Measurements from ENCODE around the genes SATB1 and UBE2E2.

- PRO-cap, result no peak
Measured at GRCh38 chr3:17151403-17152197, 266.8 kb downstream of the PLCL2 start.

- PRO-cap, result no peak
Measured at GRCh38 chr3:17330103-17330715, 412.2 kb downstream of the TBC1D5 start.

DNA sequence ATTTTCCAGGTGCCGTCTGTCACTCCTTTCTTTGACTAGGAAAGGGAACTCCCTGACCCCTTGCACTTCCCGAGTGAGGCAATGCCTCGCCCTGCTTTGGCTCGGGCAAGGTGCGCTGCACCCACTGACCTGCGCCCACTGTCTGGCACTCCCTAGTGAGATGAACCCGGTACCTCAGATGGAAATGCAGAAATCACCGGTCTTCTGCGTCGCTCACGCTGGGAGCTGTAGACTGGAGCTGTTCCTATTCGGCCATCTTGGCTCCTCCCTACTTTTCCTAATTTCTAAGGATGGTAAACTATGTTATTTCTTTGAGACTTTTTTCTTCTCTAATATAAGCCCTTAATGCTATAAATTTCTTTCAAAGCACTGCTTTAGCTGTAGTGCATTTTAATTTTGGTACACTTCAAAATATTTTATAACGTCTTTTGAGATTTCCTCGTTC is 94.1 kb downstream of the SATB1 start:
- PRO-cap, result no peak

DNA sequence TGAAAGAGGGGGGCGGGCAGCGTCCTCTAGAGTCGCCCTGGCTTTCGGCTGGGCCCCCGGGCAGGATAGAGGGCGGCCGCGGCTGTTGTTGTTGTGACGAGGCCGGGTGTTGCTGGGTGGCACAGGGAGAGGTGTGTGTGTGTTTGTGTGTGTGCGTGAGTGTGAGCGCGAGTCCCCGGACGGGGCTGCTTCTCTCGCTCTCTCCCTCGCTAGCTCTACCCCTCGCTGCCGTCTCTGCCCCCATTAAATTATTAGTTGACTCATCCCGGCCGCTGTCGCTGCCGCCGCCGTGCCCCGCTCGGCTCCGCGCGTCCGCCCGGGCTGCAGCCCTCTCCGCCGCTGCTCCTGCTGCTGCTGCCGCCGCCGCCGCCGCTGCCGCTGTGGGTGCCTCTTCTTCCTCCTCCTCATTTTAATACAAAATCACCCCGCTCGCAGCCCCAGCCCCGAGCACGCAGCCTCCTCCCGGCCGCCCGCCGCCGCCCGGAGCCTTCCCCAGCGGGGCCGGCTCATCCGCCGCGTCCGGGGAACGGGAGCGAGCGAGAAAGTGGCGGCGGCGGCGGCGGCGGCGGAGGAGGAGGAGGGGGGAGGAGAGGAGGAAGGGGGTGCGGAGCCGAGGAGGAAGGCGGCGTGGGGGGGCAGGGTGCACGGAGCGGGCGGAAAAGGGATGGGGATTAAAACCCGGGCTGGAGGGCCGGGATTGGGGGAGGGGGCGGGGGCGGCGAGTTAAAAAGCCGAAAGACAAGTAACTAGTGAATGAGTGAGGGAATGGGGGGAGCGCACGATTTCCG is at the start of gene SATB1:
Gene SATB1 (minus strand): TSS at position 546 of the 788 bp plus-strand sequence.
- PRO-cap, result bidirectional peak, plus-strand start at position 752 of the sequence, minus-strand start at position 521 of the sequence

DNA sequence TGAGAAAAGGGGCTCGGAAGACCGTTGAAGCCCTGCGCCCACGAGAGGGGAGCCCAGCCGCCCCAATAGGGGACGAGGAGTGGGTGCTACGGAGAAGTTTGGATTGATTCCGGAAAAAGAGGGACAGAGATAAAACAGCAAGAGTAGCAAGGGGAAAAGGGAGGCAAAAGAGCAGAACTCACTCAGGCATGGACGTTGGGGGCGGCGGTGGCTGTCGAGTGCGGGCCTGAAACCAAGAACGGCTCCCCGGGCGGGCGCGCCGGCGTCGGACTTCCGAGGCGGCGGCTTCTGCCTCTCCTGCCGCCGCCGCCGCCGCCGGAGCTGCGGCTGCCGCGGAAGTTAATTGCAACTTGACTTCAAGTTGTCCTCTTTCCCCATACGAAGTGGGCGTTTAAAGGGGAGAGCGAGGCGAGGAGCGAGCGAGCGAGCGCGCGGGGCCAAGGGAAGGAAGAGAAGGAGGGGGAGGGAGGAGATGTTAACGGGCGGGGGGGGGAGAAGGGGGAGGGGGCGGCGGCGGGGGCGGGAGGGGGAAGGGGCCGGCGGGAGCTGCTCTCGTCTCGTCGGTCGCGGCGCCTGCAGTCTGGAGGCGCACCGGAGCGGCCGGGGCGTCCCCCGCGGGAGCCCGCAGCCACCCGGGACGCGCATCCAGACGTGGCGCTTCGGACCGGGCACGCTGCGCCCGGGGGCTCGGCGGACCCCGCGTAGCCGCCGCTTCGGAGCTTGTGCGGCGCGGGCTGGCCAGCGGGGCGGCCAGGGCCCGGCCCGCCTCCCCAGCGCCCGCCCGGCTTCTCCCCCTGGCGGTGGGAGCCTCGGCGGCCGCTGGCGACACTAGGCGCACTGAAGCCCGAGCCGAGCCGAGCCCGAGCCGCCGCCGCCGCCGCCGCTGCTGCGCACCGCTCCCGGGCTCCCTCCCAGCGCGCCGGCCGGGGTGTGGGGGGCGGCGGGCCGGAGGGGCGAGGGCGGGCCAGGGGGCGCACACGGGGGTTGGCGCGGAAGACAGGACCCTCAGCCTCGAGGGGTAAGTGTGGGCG is 19.6 kb upstream of the SATB1 start:
- PRO-cap, result bidirectional peak, plus-strand start at position 578 of the sequence, minus-strand start at position 311 of the sequence

GRCh38 chr3:18679296-18679821 is 254.2 kb upstream of the SATB1 start:
- PRO-cap, result no peak

DNA sequence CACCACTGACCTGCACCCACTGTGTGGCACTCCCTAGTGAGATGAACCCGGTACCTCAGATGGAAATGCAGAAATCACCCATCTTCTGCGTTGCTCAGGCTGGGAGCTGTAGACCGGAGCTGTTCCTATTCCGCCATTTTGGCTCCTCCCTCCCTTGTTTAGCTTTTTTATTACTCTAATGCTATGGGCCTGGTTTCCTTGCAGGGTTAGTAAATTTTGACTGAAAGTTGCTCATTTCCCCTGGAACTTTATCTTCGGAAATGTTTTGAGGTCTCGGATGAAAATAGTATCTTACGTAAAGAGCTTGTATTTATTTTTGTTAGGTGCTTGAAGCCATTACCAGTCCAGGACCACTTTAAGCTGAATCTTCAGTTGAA is 269.0 kb upstream of the SATB1 start:
- PRO-cap, result no peak

DNA sequence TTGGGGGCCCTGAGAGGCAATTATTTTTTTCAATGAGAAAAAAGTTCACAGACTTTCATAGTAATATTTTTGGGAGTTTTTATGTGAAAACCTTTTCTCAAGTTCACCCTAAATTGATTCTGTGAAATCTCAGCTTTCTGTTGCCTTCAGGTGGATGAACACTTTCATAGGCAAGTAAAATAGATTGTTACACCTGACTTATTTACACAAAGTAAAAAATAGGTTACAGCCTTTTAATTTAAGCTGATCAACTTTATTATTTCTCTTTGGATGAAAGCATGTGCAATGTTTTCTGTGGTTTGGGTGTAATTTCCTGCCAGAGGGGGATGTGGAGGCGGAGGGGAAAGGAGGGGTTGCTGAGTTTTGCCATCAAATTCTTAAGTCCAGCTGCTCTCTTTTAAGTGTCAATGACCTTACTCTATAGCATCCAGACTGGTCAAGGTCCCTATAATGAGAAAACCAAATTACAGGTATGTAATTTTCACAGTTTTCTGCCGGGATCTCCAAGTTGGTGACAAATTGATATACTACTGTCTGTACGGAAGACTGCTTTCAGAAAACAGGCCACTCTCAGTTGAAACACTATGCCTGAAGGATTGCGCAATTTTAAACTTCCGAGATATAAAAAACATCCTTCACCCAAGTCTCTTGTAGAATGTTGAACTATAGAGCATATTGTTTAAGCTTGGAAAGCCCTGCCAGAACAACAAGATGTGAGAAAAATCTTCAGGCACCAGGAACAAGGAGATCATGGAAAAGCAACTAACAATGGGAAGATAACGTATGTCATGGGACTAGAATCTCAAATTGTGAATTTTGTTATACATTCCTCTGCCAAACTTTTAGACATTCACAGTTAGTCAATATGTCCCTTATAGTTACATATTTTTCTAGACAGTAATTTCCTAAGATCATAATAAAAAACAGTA is 300.5 kb upstream of the SATB1 start:
- PRO-cap, result no peak

- PRO-cap, result no peak
Measured at GRCh38 chr3:18963559-18964037, 184.7 kb upstream of the KCNH8 start.

DNA sequence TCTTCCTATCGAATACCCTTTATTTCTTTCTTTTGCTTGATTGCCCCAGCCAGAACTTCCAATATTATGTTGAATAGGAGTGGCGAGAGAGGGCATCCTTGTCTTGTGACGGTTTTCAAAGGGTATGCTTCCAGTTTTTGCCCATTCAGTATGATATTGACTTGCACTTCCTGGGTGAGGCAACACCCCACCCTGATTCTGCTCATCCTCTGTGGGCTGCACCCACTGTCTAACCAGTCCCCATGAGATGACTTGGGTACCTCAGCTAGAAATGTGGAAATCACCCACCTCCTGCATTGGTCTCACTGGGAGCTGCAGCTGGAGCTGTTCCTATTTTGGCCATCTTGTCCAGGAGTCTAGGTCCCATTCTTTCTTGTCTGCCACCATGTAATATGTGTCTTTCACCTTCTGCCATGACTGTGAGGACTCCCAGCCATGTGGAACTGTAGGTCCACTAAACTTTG is 44.8 kb upstream of the KCNH8 start:
- PRO-cap, result no peak

DNA sequence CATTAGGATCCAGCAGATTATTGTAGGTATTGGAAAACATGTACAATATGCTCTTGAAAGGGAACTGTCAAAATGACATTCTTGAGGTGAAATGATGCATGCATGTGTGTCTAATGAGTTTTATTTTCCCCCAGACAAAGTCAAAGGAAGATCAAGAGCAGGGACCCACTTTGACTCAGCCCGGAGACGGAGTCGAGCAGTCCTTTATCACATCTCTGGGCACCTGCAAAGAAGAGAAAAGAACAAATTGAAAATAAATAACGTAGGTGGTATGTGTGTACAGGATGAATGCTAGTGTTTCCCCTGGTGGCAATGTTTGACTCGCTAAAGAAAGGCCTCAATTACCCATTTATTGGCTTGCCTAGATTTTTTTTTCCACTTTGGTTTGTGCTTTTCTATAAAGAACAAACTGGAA is 194.2 kb downstream of the KCNH8 start:
- PRO-cap, result no peak

DNA sequence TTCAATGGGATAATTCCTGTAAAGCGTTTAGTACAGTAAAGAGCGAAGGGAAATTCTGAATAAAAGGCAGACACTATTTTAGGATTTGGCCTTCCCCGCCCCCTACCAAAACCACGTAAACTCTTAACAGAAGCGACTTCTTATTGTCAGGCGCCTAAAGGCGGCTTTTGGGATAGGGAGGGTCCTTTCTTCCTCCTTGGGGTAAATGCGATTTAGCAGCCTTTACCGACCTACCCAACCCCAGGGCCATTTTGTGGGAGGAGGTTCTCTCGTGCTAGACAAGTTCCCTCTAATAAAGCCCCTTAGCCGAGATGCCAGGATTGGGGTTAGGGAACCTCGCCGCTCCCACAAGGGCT is 505 bp upstream of the RAB5A start:
- PRO-cap, result no peak

DNA sequence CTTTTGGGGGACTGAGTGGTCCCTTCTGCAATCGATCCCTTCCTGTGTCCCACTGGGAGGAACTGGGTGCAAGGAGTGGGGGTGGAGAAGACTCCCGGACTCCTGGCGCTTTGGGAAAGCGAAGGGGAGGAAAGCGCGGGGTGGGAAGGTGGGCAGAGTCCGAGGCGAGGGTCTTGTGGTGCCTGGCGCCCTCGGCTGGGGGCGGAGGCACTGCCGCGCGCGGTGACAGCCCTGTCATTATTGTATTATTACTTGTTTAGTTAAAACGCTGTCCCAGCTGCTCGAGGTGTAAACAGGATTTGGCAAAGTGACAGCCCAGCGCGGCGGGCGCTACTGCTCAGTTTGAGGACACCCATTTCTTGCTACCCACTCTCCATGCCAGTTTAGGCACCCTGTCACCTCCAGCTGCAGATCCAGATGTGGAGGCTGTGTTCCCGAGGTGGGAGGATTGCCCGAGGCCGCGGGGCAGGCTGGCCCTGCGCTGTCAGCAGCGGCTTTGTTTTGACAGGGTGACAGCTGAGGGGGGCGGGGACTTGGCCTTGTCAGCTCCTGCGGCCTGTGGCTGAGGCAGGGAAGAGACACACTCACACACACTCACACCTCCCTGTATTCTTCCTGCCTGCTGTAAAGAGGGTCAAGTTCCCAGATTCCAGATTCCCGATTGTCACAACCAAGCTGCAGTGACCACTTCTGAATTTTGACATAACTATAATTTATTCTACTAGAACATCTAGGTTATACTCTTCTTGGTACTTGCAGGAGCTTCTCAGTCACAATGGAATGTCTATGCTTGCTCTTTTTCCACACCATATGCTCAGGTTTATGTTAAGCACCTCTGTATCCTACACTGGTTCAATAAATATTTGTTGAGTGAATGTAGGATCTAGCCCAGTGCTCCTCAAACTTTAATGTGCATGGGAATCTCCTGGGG is 1.2 kb downstream of the KAT2B start:
- PRO-cap, result no peak

DNA sequence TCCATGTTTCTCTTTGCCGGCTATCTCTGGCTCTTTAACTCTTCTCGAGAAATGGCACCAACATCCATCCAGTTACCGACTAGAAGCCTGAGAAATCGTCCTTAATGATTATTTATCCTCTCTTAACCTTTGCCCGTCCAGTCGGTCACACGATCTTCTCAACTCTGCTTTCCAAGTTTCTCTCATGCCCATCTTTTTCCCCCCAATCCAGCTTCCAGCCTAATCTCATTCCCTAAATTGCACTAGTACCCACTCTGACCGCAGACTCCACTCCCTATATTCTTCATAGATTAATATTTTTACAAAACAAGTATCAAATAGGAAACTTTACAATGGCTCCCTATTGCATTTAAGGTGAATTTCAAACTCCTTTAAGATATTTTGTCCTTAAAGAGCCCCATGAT is 691 bp upstream of the SGO1 start:
- PRO-cap, result no peak

DNA sequence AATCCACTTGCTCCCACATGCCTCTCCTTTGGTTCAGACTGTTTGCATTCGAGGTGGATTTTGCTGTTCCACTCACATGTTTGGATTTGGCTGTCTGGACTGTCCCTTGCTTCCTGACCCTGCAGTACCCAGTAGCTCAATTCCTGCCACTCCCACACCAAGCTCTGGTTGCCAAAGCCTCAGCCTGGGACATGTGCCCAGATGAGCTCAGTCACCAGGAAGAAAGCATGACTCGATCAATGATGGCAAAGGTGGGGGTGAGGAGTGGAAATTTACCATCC is 45.3 kb downstream of the ZNF385D start:
- PRO-cap, result bidirectional peak, plus-strand start at position 200 of the sequence, minus-strand start at position 142 of the sequence

DNA sequence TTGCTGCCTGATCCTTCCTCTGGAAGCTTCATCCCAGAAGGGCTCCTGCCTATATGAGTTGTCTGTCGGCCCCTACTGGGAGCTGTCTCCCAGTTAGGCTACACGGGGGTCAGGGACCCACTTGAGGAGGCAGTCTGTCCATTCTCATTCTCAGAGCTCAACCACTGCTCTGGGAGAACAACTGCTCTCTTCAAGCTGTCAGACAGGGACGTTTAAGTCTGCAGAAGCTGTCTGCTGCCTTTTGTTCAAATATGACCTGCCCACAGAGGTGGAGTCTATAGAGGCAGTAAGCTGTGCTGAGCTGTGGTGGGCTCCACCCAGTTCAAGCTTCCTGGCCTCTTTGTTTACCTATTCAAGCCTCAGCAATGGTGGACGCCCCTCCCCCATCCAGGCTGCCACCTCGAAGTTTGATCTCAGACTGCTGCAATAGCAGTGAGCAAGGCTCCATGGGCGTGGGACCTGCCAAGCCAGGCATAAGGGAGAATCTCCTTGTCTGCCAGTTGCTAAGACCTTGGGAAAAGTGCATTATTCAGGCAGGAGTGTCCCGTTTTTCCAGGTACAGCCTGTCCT is 167.3 kb upstream of the UBE2E2 start:
- PRO-cap, result no peak

GRCh38 chr3:23202835-23203929 is at the start of gene UBE2E2:
Gene UBE2E2 (plus strand): TSS chr3:23203327.
- PRO-cap, result bidirectional peak, plus-strand start at chr3:23203162, minus-strand start at chr3:23202937

DNA sequence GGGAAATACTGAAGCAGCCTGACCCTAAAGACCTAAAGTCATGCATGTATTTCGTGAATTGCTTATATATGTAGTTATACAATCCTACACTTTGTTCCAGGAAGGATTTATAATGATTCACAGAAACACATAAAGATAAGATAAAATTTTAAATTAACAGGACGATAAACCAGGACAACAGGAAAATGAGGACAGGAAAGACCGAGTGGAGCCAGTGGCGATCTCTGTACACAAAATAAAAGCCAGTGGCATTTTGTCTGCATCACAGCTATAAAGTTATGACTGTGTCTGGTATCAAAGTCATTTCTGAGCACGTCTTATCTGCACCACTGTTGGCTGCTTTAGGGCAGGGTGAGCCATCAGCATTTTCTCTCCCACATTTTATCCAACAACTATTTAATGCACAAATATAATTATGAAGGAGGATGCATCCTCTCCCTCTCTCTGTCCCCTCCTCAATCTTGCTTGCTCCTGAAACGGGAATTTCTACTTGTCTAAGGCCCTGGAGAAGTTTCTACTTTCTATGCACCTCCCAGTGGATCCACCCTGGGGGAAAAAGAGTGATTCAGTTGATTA is 159.5 kb upstream of the UBE2E1 start:
- PRO-cap, result no peak

DNA sequence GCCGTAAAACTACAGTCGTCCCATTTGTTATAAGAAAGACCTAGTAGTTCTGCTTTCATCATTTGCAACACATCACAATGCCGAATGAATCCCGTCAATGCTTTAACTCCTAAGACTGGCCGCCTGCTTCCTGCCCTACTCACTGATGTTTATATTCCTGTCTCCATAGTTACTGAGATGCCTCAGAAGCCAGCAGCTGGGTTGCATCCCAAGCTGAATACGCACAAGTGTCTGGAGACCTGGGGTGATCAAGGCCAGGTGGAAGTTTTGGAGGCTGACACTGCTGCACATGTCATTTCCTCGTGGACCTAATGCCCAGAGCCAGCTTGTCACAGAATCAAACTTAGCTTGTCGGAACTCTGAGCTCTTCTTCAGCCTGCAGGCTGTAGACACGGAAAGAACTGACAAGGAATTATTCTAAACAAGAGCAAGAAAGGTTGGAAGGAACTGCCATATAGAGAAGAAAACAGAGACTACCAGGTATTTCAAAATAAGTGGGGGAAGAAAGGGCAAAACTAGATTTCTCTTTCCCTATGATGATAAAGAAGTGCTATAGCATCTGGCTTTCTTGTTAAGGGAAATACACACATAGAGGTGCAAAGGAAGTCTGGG is 95.1 kb upstream of the UBE2E1 start:
- PRO-cap, result no peak

DNA sequence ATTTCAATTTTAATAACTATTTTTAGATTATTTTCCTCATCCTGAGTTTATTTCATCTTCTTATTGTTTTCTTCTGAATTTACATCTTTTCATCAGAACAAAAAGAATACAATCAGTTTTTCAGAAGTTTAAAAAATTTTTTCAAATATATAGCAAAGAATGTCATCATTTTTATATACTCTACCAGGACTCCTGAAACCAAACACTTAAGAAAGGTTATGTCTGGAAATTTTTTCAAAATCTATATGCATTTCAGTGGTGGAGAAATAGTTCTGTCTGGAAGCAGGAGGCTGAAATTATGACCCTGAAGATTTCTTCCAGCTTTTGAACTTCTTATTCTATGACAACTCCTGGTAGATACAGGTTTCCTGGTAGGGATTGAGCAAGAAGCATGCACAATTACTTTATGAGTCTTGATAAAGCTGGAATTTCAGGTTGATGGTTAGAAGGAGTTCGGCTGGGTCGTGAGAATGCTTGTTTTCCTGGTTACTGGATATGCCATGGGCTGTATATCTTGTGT is 1.5 kb upstream of the UBE2E1 start:
- PRO-cap, result no peak

All from parotid gland (tissue), 1 donor.